Osteocyte (in vitro differentiated cells): ENCODE measurements around the gene PHACTR4.

- PRO-cap = no peak
These were observed 37.1 kb upstream of the WASF2 start for GRCh38 chr1:27526809-27527706.

- PRO-cap = no peak
These were observed 39.0 kb downstream of the AHDC1 start for GRCh38 chr1:27564753-27565563.

DNA sequence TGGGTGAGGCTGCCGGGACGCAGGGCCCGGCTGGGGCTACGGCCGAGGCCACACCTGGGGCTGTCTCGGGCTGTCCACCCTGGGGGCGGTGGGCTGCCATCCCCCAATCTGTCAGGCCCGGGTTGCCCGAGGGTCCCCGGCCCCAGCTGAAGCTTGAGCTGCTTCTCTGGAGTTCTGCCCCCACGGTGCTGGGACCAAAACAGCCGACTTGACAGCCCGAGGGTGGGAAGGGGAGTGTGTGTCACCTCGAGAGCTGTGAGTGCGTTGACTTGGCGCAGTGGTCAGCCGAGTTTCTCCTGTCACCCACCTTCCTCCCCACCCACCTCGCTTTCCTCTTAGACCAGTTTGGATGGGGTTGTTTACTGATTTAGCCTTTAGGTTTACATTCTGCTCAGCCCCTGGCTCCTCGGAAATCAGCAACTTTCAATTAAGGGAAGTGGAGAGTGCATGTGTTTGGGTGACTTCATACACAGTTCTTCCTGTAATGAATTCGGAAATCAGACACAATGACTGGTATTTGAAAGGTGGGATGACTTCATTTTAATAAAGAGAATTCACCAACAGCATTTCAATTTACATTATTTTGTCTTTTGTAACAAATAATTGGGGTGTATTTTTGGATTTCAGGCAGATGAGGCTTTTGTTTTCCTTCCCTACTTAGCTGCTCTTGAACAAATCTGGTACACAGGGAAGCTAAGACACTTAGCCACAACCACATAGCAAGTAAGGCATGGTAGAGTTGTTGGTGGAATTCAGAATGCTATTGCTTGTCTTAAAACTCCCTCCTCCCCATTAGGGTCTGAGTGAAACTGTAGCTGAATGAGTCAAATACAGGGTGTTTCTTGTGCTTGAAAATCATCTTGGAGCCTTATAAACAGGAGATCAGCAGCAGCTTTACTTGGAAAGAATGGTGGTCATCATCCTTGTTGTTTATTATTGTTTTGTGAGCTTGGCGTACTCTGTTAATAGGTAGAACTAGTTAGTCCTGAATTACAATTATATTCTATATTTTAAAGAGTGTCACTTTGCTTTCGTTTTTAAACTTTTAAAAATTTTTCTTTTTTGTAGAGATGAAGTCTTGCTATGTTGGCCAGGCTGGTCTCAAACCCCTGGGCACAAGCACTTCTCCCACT lies 823 bp downstream of the STX12 start:
- PRO-cap = unidirectional peak, minus-strand start at position 429 of the sequence

DNA sequence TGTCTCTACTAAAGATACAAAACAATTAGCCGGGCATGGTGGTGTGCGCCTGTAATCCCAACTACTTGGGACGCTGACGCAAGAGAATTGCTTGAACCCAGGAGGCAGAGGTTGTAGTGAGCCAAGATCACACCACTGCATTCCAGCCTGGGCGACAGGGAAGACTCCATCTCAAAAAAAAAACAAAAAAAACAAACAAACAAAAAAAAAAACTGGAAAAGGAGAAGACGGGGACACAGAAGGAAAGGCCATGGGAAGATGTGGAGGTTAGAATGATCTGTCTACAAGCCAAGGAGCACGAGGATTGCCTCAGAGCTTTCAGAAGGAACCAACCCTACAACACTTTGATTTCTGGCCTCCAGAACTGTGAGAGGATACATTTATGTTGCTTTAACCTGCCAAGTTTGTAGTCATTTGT lies 12.5 kb upstream of the THEMIS2 start:
- PRO-cap = no peak

DNA sequence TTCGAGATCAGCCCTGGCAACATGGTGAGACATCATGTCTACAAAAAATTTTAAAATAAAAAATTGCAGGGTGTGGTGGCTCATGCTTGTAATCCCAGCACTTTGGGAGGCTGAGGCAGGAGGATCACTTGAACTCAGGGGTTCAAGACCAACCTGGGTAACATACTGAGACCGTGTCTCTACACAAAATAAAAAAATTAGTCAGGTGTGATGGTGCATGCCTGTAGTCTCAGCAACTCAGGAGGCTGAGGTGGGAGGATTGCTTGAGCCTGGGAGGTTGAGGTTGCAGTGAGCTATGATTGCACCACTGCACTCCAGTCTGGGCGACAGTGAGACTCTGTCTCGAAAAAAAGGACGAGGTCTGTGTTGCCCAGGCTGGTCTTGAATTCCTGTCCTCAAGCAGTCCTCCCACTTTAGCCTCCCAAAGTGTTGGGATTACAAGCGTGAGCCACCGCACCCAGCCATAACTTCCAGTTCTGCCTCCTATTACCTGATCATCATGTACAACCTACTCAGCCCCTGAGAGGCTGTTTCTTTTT lies 2.2 kb downstream of the THEMIS2 start:
- PRO-cap = no peak

GRCh38 chr1:27882029-27882988 lies 10.0 kb downstream of the THEMIS2 start:
- PRO-cap = no peak

DNA sequence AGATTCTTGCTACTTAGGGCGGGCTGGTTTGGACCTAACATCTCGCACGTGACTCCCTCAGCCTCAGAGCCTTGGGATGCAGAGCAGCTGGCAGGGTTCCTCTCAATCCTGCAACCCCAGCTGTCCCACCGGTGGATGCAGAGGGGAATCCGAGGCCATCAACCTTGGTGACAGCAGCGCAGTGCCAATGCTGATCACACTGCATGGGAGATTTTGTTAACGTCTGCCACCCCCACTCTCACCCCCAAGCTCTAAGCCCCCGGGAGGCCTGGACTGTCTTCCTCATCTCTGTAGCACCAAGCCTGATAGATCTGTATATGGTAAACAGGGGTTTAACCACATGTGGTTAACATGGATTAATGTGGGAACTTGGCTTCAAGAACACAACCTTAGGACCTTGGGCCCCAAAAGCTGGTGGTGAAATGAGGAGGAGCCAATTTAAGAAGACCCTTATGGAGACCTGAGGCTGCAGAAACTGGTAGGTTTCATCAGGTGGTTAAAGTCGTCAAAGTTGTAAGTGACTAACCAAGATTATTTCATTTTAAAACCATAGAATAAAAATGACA lies 13.8 kb downstream of the THEMIS2 start:
- PRO-cap = no peak

DNA sequence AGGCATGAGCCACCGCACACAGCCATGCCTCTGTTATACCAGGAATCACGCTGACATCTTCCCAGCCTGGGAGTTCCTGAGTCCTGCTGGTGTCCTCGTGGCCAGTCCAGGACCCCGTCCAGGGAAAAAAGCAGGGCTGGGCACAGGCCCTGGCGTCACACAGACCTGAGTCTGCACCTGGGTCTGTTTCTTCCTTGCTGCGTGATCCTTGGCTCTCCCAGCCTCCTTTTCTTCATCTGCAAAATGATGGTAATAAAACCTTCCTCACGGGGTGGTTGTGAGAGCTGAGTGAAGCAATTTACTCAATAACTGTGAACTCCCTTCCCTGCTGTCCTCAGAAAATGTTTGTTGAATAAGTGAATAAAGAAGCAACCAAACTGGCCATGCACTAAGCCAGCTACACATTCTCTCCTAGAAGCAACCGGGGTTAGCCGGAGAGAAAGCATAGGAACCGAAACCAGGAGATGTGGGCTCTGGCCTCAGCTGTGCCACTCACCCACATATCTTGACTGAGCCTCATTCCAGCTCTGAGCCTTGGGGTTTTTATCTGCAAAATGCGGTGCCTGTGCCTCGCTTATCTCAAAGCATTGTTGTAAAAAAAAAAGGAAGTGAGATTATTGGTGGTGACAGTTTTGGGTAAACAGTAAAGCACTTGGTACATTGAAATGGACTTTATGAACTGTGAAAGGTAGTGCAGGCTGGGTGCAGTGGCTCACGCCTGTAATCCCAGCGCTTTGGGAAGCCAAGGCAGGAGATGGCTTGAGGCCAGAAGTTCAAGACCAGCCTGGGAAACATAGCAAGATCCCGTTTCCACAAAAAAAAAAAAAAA lies 4.0 kb downstream of the PTAFR start:
- PRO-cap = no peak

GRCh38 chr1:28272523-28273076 lies 13.3 kb downstream of the SESN2 start:
- PRO-cap = no peak

GRCh38 chr1:28282174-28283218 lies 23.2 kb downstream of the SESN2 start:
- PRO-cap = no peak

DNA sequence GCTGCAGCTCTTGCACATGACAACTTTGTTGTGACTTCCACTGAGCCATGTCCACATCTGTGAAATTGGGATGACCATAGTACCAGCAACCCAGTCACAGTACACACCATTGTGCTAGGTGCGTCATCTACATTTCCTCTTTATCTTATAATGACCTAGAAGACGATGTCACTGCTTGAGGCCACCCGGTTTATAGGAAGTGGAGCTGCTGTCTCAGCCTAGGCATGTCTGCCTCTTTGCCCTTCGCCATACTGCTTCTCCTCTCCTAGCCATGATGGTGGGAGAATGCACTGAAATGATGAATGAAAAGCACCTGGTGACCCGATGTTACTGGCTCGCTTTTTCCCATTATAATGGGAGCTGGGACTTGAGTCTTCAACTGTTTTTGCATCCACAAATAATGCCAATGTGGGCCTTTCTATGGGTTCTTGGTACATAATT lies 13.6 kb upstream of the MED18 start:
- PRO-cap = no peak

- PRO-cap = bidirectional peak, plus-strand start at chr1:28369741, minus-strand start at chr1:28369559; bidirectional peak, plus-strand start at chr1:28370126, minus-strand start at chr1:28369916
These were observed at the start of gene PHACTR4 for GRCh38 chr1:28369279-28370404. PHACTR4 (plus strand) TSS chr1:28369740.

- PRO-cap = bidirectional peak, plus-strand start at chr1:28438150, minus-strand start at chr1:28437995
These were observed 67.8 kb upstream of the RCC1 start for GRCh38 chr1:28437654-28438737.

DNA sequence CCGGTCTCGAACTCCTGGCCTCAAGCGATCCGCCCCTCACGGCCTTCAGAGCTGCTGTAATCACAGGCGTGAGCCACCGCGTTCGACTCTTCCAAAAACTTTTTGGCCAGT lies 363 bp upstream of the RCC1 start:
- PRO-cap = no peak

DNA sequence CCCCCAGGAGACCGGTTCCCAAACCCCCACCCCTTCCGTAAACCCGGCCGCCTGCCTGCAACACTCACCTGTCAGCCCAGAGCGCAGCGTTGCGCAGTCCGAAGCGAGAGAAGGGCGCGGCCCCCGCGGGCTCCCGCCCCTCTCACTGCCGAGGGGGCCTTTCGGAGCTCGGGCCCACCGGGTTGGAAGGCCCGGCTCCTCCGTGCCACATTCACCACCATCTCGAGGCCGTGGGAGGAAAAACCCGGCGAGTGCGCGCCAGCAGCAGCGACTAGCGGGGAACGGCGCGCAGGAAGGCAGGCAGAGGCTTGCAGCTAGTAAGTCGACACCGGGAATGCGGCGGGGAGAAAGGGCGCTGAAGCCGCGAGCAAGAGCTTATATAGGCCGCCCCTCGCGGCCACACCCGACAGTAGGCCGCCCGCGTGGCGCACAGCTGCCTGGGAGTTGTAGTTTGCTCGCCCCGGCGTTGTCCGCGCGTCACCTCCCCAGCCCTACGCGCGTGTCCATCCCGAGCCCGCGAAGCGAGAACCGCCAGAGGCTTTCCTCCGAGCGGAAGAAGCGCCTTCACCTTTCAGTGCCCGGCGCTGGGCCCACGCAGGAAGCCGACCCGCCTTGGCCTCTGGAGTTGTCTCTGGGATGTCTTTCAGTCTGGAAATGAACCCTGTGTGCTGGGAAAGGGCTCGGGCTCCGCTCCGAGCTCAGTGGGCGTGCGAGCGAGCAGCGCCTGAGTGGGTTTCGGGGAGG lies 10.4 kb upstream of the RAB42 start:
- PRO-cap = bidirectional peak, plus-strand start at position 574 of the sequence, minus-strand start at position 351 of the sequence

- PRO-cap = no peak
These were observed 515 bp downstream of the RAB42 start for GRCh38 chr1:28592568-28592992.

- PRO-cap = no peak
These were observed 11.6 kb downstream of the TAF12 start for GRCh38 chr1:28631333-28631612.

- PRO-cap = no peak
These were observed 14.9 kb downstream of the YTHDF2 start for GRCh38 chr1:28751298-28752347.

DNA sequence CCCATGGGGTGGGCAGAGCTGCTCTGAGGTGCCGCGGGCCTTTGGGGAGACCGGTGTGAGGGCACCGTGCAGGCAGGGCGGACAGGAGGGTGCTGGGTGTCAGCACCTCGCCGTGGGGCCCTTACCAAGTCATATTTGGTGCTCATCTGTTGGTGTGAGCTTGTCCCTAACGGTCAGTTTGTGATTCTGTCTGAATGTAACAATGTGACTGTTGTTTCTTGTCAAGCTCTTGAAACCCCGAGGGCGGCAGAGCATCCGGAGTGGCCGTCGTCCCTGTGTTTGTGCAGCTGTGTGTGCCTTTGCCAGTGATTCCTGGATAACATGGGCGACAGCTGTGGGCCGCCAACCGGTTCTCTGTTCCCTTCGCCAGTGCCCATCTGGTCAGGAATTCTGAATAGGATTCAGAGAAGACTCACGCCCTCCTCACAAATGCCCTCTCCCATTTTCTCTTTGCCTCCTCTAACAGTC lies 1.0 kb downstream of the OPRD1 start:
- PRO-cap = no peak

DNA sequence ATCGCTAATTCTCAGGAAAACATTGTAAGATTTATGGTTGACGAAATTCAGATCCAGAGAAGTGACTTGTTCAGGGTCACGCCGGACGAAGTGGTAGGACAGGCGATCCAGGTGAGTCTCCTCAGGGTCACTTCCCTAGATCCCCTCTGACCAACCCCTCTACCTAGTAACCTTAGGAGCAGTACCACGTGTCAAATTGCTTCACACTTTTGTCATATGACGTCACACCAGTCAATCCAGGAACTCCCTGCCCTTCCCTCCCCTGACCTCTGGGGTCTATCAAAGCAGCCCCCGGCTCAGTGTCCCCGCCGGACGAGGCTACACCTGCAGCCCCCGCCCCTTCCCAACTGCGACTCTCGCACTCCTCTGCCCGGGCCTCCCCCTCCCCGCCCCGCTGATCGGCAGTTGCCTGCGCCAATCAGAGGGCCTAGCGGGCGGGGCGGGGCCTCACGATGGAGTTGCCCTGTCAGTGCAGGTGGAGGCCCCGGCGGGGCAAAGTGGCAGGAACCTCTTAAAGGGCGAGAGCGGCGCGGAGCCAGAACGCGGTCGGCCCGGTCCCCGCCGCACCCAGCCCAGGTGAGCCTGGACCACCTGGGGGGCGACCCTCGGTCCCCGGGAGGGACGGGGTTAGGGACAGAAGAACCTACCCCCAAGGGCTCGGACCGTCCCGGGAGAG lies 27.6 kb upstream of the EPB41 start:
- PRO-cap = bidirectional peak, plus-strand start at position 469 of the sequence, minus-strand start at position 381 of the sequence